ENCODE data around the genes TMEM164, ALG13, IL13RA2 and LRCH2.

DNA sequence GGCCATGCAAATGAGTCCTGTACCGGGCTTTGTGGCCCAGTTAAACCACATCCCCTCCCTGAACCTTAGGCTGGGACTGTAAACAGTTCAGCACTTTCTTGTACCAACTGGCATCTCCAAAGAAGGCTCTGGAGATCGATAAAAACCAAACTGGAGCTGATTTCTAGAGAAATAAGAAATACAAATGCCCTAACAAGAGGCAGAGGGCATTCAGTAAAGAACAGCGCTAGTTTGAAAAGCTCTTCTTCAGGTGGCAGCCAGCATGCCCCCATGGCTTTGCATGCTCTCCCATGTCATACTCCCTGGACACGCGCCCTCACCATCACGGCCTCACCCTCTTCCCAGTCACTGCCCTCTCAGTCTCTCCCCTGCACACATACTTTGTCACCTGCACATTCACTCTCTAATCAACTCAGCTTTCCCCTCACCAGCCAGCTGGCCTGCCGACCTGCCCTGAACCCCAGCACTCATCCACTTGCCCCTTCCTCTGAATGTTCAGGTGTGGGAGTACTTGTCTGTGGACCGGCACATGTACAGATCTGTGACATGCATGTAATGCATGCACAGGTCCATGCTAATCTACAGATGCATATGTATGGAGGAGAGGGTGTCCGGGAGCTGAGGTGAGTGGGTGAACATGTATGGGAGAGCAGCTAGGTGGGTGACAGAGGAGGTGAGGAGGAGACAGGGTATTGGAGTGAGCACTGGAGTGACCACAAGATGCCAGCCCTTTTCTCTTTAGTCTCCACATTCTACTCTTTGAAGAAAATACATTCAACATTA, 58.3 kb downstream of the TSC22D3 start:
- RRBS: 33% methylated on average over 1 of the region's 9 CpGs

- RRBS: no CpG with 5 or more reads among the region's 14 CpGs
These were observed 2.6 kb downstream of the TSC22D3 start for GRCh38 chrX:107772760-107773593.

- RRBS: no CpG with 5 or more reads among the region's 5 CpGs
These were observed 112.0 kb upstream of the TMEM164 start for GRCh38 chrX:109890966-109891243.

DNA sequence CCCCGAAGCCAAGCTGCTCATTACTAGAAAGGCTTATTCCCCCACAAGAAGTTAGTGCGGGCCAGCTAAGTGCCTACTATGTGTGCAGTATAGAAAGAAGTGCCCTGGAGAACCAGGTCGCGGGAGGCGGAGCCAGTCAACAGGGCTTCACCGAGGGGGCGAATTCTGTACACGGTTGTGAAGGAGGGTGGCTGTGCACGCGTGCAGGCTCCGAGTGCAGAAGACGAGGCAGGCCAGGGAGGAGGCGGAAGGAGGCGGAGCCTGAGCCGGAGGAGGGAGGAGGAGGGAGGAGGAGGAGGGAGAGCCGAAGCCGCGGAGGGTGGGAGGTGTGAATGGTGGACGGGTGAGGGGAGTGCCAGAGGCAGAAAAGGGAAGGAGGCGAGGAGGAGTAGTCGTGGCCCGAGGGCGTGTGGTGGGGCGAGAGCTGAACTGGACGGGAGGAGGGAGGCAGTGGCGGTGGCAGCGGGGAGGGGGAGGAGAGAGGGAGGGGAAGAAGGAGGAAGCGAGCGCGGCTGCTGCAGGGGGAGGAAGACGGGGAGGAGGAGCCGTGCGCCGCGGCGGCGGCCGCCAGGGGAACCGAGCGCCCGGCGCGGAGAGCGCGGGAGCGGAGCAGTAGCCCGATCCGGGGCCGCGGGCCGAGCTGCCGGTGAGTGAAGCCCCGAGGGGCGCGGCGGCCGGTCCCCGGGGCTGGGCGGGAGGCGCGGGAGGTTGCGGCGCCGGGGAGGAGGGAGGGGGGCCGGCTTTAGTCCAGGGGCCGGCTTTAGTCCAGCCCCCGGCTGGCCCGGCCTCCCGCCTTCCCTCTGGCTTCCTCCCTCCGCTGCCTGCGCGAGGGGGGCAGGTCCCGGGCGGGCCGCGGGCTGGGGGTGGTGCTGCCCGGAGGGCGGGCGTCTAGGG, 540 bp upstream of the TMEM164 start:
- RRBS: 2% methylated on average over 17 of the region's 79 CpGs

DNA sequence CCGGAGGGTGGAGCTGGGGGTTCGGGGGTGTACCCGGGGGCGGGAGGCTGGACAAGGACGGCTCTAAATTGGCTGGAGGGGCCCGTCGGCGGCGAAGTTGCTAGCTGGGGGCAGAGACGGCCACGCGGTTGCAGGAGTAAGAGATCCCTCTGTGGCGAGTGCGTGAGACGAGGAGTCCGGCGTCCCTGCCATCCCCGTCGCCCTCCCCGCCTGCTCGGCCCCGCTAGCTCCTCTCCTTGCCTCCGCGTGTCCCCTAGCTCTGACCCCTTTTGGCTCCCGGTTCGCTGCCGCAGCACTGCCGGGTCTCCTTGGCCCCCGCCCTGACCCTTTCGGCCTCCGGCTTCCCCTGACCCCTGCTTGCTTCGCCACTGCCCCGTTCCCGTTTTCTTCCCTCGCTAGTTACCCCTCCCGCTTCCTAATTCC, at the start of gene TMEM164:
TSS of gene TMEM164 (plus strand) at position 94 of the 423 bp plus-strand sequence.
- RRBS: 4% methylated on average over 9 of the region's 36 CpGs

DNA sequence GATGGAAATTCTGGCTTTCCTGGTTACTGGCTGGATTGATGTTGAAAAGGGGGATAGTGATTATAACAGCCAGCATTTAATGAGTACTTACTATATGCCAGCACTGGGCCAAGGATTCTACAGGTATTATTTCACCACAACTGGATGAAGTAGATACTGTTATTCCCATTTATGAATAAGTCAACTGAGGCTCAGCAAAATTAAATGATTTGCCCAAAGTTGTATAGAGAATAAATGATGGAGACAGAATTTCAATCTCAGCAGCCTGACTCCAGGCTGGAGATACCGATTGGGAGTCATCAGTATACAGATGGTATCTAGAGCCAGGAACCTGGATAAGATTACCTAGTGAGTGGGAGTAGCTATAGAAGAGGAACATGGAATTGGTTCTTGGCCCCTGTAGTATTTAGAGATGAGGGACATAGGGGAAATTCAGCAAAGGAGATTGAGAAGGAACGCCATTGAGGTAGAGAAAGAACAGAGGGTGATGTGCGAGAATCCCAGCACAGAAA, 135.3 kb downstream of the TMEM164 start:
- RRBS: no CpG with 5 or more reads among the region's 3 CpGs

DNA sequence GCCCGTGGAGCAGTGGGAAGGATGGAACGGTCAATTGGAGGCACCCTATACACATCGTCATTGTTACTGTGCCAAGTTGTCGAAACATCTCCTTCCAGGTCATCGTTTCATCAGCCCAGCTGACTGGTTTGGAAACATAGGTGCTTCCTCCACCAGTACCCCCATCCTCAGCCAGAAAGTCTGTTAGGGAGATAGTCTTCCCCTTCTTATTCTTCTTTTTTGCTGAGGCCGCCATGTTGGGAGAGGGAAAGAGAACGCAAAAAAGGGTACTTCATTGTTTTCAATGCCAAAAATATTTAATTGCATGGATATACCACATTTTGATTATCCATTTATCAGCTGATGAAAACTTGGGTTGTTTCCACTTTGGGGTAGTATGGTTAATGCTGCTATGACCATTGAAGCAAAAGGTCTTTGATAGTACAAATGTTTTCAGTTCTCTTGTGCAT, 59.7 kb upstream of the ALG13 start:
- RRBS: no CpG with 5 or more reads among the region's 7 CpGs

DNA sequence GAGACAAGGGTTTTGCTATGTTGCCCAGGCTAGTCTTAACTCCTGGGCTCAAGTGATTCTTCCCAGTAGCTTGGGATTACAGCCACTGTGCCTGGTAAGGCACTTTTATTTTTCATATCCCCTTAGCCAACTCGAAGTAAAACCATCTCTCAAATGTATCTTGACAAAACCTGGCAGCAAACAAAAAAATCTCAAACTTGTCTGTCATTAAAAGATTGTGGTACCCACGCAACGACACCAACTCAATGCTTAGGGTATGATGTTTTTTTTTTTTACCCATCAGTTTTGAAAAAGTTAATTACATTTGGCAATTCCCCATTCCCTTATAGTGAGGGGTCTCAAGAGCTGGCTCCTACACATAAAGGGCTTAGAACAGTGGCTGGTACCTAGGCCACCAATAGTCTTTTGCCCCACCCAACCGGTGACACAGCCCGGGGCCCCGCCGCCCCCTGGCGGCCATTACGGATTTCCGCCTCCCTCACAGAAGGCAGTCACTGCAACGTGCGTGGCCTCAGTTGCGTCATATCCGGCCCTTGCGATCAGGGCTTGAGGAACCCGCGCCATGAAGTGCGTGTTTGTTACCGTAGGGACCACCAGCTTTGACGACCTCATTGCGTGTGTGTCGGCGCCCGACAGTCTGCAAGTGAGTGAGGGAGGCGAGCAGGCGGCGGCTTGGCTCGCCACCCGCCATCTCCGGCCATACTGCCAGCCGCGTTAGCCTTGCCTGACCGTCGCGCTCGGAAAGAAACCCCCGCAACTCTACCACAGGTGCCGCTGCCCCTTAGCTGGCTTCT, at the start of gene ALG13:
TSS of gene ALG13 (plus strand) at position 514 of the 794 bp plus-strand sequence.
- RRBS: 4% methylated on average over 9 of the region's 38 CpGs

- RRBS: 2% methylated on average over 27 of the region's 64 CpGs
These were observed 822 bp downstream of the ALG13 start for GRCh38 chrX:111681451-111682533.

- RRBS: no CpG with 5 or more reads among the region's 4 CpGs
These were observed 7.1 kb upstream of the TRPC5OS start for GRCh38 chrX:111868835-111869280.

DNA sequence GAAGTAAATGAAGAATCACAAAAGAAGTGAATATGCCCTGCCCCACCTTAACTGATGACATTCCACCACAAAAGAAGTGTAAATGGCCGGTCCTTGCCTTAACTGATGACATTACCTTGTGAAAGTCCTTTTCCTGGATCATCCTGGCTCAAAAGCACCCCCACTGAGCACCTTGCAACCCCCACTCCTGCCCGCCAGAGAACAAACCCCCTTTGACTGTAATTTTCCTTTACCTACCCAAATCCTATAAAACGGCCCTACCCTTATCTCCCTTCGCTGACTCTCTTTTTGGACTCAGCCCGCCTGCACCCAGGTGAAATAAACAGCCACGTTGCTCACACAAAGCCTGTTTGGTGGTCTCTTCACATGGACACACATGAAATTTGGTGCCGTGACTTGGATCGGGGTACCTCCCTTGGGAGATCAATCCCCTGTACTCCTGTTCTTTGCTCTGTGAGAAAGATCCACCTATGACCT, 117.1 kb upstream of the HTR2C start:
- RRBS: no CpG with 5 or more reads among the region's 8 CpGs

- RRBS: no CpG with 5 or more reads among the region's 2 CpGs
These were observed 3.8 kb downstream of the IL13RA2 start for GRCh38 chrX:115013689-115013963.

- RRBS: no CpG with 5 or more reads among the region's 17 CpGs
These were observed at the start of gene IL13RA2 for GRCh38 chrX:115017367-115018041. Gene IL13RA2 (minus strand): TSS chrX:115017616.

GRCh38 chrX:115233082-115234412, at the start of gene LRCH2:
Gene LRCH2 (minus strand): TSS chrX:115234096.
- RRBS: 2% methylated on average over 8 of the region's 64 CpGs

GRCh38 chrX:115287130-115287590, 2.4 kb upstream of the LUZP4 start:
- RRBS: 83% methylated on average over 2 of the region's 4 CpGs

- RRBS: no CpG with 5 or more reads among the region's 5 CpGs
These were observed 30.9 kb downstream of the PLS3 start for GRCh38 chrX:115591788-115592300.

GRCh38 chrX:118698574-118699305, 28.7 kb upstream of the IL13RA1 start:
- RRBS: no CpG with 5 or more reads among the region's 5 CpGs

GRCh38 chrX:118768319-118768938, 41.0 kb downstream of the IL13RA1 start:
- RRBS: no CpG with 5 or more reads among the region's 4 CpGs

GRCh38 chrX:119027579-119028047, 45.2 kb upstream of the CT47C1 start:
- RRBS: no CpG with 5 or more reads among the region's 8 CpGs

All from amniotic epithelial cell (primary cell).